Measurements from ENCODE around the genes FZD1 and ANKIB1.

DNA sequence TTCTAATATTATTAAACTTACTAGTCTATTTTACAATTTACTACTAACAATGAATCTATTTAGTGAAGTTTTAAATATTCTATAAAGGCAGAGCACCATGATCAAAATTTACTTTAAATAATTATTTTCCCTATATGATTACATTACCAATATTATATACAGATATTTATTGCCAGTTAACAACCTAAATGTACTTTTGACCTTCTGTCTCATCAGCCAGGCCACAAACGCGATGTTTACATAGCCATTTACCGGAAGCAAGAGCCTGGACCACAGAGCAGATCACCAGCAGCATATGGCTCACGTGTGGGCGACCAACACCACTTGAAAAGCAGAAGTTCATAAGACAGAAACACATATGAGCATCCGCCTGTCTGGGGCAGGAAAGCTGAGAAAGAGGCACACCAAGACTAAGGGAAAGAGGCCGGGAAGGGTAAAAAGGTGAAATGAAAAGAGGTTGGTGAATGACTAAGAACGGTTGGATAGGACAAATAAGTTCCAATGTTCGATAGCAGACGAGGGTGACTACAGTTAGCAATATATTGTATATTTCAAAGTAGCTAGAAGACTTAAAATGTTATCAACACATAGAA is 1.4 kb downstream of the ABCB1 start:
- PRO-cap: no peak

DNA sequence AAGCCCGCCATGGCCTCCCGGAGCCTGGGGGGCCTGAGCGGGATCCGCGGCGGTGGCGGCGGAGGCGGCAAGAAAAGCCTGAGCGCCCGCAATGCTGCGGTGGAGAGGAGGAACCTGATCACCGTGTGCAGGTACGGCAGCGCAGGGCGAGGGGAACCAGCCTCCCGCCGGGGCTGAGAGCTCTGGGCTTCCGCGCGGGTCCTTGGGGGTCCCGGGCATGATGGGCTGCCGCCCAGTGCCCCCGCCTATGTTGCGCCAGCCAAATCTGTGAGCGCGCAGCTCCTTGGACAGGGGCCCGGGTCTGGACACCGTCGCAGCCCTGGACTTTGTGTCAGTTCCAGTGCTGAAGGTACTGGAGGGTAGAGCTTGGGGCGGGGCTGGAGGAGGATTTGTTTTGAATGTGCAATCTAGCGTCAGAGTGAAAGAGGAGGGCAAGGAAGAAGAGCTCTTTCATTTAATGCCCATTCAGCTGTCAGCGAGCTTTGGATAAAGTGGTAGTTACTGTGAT is 671 bp downstream of the RUNDC3B start:
- PRO-cap: bidirectional peak, plus-strand start at position 416 of the sequence, minus-strand start at position 328 of the sequence

- PRO-cap: unidirectional peak, minus-strand start at chr7:87877101
These were observed 670 bp downstream of the DBF4 start for GRCh38 chr7:87876921-87877404.

GRCh38 chr7:87934630-87935353 is 741 bp downstream of the ADAM22 start:
- PRO-cap: no peak

- PRO-cap: no peak
These were observed 6.2 kb upstream of the SRI start for GRCh38 chr7:88225879-88226588.

GRCh38 chr7:90210404-90210833 is 1.1 kb upstream of the STEAP2 start:
- PRO-cap: no peak

DNA sequence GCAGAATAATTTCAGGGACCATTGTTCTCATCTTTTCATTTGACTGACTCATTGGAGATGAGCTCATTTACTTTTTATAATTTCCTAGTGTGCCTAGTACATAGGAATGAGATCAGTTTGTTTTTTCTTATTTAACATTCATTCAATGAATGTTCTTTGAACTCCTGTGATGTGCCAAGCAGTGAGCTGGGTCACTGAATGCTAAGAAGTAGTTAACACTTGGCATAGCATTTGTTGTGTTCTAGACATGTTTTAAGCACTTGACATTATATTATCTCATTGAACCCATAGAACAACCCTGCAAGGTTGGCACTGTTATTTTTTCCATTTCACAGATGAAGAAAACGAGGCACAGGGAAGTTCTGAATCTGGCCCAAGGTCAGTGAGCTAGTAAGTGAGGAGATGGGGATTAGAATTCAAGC is 8.4 kb downstream of the CLDN12 start:
- PRO-cap: no peak

GRCh38 chr7:90463462-90463773 is 6.0 kb upstream of the PTTG1IP2 start:
- PRO-cap: no peak

- PRO-cap: no peak
These were observed 1.1 kb downstream of the CDK14 start for GRCh38 chr7:90597076-90597839.

- PRO-cap: no peak
These were observed 25.1 kb downstream of the CDK14 start for GRCh38 chr7:90621169-90621635.

GRCh38 chr7:90718938-90719762 is 123.0 kb downstream of the CDK14 start:
- PRO-cap: no peak

DNA sequence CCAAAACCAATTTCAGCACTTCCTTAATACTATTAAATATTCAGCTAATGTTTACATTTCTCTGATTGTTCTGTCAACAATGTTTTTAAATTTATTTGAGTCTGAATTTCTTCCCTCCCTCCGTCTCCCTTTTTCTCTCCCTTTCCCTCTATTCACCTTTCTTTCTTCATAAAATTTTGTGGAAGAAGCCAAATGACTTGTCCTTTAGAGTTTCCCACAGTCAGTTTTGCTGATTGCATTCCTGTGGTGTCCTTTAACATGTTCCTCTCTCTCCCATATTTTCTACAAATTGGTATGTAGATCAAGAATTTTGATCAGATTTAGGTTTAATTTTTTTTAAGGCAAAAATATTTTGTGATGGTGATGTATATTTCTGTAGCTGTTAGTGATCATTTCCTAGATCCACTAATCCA is 83.1 kb upstream of the FZD1 start:
- PRO-cap: no peak

GRCh38 chr7:91264344-91265108 is at the start of gene FZD1:
Gene FZD1 (plus strand): TSS chr7:91264433.
- PRO-cap: bidirectional peak, plus-strand start at chr7:91264453, minus-strand start at chr7:91264205

DNA sequence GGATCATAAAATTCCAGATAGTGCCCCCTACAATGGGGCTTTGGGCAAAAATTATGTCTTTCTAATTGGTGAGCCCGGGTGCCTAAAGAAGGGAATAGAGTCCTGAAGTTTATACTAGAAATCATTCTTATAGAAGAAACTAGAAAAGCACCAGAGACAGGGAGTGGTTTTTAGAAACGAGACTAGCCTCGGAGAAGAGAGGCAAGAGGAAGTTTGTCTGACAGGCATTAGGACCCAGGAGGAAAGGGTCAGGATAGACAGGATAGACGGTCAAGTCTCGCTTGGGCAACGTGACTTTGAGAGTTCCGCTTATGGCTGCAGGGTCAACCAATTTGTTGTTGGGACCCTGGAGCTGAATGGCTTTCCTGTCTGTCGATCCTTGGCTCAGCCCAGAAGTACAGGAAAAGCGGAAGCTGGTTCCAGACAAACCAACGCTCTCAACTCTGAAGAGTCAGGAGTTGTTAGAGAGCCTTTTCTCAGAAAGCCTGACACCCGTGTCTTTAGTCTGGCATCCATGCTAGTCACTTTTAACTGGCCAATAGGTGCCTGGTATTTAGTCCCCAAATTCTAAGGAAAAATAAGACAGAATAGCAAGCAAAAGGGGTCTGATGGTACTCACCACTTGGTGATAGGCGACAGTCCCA is 191.2 kb downstream of the FZD1 start:
- PRO-cap: no peak

DNA sequence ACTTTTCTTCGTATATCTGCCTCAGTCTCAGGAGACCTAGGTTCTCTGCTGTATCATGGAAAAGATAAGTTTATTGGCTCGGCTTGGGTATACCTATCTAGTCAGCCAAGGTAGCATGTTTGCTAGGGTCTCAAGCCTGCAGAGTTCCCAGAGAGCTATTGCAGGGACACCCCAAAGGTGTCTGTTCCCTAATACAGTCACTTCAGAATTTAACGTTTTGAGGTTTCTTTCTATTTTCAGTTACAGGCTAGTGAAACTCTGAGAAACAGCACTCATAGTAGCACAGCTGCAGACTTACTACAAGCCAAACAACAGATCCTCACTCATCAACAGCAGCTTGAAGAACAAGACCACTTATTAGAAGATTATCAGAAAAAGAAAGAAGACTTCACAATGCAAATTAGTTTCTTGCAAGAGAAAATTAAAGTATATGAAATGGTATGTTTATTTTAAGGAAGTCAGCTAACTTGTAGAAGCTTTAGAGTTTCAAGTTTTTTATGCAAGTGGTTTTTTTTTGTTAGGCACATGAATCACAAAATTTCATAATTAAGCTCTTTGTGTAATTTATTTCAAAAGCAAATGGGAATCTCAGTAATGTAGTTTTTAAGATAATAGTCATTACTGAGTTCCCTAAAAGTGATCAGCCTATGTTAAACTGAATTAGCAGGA is 54.8 kb downstream of the AKAP9 start:
- PRO-cap: no peak

GRCh38 chr7:92000648-92001561 is 60.2 kb downstream of the AKAP9 start:
- PRO-cap: no peak

- PRO-cap: no peak
These were observed 65.9 kb downstream of the AKAP9 start for GRCh38 chr7:92006388-92007116.

DNA sequence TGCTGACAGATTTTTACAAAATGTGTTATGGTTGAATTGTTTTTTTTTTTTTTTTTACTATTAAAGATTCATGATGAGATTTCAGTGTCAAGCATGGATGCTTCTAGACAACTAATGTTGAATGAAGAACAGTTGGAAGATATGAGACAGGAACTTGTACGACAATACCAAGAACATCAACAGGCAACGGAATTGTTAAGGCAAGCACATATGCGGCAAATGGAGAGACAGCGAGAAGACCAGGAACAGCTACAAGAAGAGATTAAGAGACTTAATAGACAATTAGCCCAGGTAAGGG is 93.7 kb downstream of the CYP51A1 start:
- PRO-cap: no peak

DNA sequence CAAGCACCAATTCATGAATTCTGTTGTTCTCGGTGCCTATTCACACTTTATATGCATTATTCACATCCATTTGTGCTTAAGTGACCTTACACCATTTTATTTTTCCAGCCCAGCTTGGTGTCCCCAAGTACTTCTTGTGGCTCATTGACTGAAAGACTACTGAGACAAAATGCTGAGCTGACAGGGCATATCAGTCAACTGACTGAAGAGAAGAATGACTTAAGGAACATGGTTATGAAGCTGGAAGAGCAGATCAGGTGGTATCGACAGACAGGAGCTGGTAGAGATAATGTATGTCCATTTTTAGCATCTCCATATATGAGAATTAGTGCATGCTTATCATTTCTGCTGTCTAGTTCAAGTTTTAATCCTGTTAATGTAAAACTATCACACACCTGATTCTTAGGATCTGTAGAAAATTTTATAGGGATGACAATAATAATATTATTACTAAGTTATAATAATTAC is 34.7 kb downstream of the CYP51A1 start:
- PRO-cap: no peak

DNA sequence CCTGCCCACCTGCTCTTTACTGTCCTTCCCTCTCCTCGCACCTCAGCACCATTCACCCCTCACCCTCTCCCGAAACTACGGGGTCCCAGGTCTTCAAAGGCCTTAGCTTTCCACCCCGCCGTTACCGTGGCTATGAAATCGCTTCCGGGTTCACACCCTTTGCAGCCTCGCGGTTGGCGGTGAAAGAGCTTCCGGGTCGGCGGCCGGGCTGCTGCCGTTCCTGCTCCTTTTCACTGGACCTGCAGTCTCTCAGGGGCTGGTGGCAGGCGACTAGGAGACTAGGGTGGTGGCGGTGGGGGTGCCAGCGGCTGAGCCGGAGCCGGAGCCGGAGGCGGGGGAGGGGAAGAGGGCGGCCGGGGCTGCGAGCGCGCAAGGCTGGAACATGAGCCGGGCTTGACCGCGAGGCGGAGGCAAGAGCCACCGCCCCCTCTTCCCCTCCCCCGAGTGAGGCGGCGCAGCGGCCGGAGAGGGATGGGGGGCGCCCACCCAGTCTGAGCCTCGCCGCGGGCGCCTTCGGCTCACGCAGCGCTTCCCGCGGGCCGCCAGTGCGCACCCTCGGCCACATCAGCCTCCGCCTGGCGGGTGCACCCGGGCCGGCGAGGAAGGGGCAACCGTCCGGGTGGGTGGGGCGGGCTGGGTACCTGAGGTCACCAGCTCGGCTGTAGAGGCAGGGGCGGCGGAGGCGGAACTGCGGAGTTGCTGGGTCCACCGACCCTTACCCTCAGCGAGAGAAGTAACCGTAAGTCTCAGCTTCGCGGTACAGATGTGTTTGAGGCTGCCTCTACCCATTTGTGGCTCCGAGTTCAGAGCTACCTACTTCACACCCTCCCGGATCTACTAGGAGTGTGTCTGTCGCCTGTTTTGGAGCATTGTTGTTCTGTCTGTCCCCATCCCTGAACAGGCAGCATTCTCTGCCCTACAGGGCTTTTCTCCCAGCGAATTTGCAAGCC is at the start of gene ANKIB1:
TSS of gene ANKIB1 (plus strand) at position 194 of the 950 bp plus-strand sequence.
- PRO-cap: bidirectional peak, plus-strand start at position 455 of the sequence, minus-strand start at position 126 of the sequence; bidirectional peak, plus-strand start at position 662 of the sequence, minus-strand start at position 577 of the sequence

All from Metastatic Pancreatic Carcinoma in the Ovary (tissue), 1 donor.